Endothelial cell (in vitro differentiated cells): ENCODE data around the genes ARMCX1, TMSB15A and TCEAL3.

DNA sequence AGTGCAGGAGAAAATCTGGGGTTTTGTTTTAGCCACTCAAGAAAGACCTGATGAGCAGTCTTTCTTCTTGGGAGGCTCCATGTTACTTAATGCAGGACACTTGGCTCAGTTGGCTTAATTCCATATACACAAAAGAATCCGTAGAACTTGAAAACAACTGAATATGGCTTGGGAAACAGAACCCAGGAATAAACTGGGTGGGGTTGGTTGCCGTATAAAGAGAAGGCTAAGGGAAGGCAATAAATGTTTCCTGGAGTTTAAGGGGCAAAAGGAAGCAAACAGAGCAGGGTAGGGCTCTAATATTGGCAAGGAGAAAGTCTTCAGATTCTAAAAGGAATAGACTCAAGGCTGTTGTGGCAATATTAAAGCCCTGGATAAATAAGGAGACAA lies 8.4 kb downstream of the TNMD start:
- PRO-cap = no peak

DNA sequence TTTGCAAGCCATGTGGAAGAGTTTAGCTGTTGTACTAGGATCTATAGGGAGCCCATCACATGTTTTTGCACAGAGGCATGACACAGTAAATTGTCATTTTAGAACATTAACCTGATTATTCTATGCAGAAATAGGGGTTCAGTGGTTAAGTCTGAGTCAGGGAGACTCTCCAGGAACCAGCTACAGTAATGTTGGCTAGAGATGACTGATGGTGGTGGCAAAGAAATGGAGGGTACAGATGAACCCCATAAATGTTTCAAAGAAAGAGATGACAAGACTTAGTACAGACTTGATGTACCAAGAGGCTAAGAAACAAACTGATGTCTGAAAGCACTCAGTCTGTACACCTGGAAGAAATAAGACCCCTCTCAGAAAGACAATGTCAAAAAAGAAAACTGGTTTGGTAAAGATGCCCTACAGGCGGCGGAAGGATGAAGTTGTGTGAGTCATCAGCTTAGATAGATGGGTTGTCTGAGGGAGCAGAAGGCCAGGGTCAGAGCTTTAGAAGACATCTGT lies 8.0 kb downstream of the SRPX2 start:
- PRO-cap = no peak

GRCh38 chrX:101409195-101409503 lies 1.1 kb downstream of the HNRNPH2 start:
- PRO-cap = no peak

- PRO-cap = bidirectional peak, plus-strand start at chrX:101410804, minus-strand start at chrX:101410692
These were observed 2.5 kb downstream of the HNRNPH2 start for GRCh38 chrX:101410449-101411022.

GRCh38 chrX:101550090-101550743 lies at the start of gene ARMCX1:
Gene ARMCX1 (plus strand): TSS chrX:101550547.
- PRO-cap = bidirectional peak, plus-strand start at chrX:101550550, minus-strand start at chrX:101550644

DNA sequence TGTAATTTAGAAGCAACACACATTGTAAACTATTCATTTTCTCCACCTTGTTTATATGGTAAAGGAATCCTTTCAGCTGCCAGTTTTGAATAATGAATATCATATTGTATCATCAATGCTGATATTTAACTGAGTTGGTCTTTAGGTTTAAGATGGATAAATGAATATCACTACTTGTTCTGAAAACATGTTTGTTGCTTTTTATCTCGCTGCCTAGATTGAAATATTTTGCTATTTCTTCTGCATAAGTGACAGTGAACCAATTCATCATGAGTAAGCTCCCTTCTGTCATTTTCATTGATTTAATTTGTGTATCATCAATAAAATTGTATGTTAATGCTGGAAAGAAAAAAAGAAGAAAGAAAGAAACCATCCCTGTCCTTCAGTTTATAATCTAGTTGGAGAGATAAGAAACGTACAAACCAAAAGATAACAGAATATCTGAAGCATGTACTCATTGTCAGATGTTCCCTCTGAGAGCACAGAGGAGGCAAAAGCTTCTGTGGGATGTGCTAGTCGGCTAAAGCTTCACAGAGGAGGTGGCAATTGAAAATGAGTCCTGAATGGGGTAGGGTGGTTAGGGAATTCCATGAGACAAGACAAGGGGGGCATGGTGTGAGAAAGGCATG lies 3.3 kb downstream of the ARMCX3 start:
- PRO-cap = no peak

DNA sequence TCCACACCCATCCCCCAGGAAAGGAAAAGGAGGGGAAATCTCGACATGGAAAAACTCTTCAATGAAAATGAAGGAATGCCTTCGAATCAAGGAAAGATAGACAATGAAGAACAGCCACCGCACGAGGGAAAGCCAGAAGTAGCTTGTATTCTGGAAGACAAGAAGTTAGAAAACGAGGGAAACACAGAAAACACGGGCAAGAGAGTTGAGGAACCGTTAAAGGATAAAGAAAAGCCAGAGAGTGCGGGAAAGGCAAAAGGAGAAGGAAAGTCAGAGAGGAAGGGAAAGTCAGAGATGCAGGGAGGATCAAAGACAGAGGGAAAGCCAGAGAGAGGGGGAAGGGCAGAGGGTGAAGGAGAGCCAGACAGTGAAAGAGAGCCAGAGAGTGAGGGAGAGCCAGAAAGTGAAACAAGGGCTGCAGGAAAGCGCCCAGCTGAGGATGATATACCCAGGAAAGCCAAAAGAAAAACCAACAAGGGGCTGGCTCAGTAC lies 1.4 kb downstream of the TCEAL2 start:
- PRO-cap = no peak

DNA sequence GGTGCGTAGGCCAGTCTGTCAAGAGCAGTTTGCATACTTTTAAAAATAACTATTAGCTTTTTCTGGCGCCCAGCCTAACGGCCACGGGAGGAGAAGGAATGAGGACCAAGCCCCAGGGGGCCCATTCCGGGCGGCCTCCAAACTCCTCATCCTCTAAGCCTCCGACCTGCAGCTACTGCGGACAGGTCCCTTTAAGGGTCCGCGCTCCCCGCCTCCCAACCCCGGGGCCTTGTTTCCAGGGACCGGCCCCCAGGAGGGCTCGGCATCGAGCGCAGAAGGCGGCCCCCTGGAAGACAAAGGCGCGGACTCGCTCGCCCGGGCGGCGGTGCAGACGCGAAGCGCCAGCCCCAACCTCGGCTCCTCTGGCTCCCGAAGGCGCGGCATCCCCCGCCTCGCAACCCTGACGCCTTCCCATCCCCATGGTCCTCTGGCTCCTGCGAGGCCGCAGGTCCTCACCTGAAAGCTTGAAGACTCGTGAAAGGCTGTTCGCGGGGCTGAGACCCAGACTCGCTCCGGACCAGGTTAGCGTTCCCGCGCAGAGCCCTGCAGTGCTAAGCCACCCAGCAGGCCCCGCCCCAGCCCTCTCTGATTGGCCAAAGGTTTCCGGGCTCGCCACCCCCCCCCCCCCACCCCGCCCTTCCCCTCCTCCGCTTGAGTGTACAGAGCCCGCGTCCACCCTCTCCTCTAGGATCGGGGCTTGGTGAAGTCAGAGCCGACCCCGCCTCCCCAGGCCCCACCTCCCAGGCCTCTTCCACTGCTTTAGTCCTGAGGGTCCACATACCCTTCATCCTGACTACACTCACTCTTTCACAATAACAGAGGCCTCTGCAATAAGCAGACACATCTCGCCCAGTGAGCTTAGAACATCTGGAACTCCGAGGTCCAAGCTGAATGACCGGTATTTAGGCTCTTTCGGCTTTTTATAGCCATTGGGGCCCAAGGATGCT lies at the start of gene TMSB15A:
TSS of gene TMSB15A (minus strand) at position 530 of the 947 bp plus-strand sequence.
- PRO-cap = unidirectional peak, minus-strand start at position 537 of the sequence; unidirectional peak, minus-strand start at position 587 of the sequence

DNA sequence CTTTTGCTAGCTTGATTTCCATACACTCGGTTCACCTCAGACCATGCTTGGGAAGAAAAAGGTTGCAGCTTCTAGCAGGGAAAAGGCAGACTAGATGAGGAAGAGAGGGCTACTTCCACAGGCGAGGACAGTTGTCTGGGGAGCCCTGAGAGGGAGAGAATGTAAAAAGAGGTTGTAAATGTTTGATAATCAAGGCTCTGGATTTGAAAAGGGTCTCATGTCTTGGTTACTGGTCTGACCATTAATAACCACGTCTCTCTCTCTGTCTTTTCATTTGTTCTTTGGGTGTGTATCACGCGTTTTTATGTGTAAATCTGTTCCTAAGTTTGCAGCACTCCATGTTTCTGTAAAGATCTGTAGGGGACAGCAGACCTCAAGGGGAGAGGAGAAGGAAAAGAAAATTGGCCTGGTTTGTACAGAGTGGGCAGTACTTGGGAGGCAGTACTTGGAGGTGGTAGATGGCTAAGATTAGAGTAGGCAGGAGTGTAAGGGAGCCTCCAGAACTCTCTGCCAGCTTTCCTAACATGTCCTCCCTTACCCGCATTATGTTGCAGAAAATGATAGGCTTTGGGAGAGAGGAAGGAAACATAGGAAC lies 781 bp downstream of the ARMCX5 start:
- PRO-cap = no peak

GRCh38 chrX:102654811-102655266 lies 3.6 kb downstream of the GPRASP1 start:
- PRO-cap = no peak

- PRO-cap = no peak
These were observed 545 bp downstream of the GPRASP2 start for GRCh38 chrX:102712599-102713387.

- PRO-cap = no peak
These were observed 72.1 kb upstream of the RAB40AL start for GRCh38 chrX:102864853-102865393.

DNA sequence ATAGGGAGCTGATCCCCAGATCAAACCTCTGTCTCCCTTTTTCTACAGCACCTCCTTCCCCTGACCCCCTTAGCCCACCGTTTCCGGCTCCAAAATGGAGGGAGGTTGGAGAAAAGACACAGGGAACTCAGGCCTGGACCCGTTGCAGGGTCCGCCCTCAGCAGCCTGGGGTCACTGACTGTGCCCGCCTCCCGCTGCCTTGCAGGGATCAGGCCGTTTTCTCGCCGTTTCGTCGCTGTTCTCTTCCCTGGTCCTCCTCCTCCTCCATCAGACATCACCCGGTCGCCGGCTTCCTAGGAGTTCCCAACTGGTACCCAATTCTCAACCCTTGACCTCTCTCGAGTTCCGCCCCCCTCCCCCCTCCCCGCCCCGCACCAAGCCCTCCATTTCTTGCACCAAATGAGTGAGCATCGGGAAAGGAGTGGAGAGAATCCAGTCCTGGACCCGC lies 585 bp downstream of the TCEAL5 start:
- PRO-cap = no peak

DNA sequence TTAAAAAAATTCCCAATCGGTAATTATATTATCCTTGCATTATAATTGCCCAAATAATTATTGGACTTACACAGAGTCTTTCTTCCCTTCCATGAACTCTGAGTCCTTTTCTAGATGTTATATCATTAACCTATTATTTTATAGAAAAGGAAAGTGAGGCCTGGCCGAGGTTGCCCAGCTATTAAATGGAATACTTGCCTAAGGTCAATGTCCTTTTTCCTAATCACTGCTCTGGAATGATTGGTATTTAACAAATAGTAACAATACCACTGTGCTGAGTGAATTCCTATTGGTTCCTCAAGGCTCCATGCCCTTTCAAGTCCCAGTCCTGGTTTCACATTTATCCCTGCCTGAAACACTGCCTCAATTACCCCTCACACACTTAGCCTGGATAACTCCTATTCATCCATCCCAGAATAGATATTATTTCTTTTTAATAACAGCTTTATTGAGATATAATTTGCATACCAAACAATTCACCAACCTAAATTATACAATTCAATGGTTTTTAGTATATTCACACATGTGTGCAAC lies 6.2 kb downstream of the TCEAL9 start:
- PRO-cap = no peak

DNA sequence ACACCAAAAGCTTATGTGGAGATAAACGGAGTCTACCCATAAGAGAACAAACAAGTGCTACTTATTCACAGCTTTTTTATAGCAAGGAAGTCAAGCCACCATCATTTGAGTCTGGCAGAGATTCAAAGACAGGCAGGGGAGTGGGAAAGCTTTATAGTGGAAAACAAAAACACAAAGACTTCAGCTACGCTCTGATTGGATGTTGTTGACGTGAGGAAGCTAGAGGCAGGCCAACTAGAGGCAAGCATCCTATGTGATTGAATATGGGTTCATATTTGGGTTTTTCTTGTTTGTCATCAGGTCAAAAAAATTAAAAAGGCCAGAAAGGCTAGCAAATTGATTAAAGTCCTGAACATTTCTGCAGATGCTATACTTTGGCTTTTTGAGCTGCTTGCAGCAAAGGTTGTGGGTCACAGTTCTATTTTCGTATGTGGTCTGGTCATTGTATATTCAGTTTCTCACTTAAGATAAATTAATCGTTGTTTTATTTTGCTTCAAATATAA lies 668 bp upstream of the TCEAL4 start:
- PRO-cap = no peak

GRCh38 chrX:103607333-103608438 lies at the start of gene TCEAL3:
Gene TCEAL3 (plus strand): TSS chrX:103607963.
- PRO-cap = bidirectional peak, plus-strand start at chrX:103607941, minus-strand start at chrX:103608066

DNA sequence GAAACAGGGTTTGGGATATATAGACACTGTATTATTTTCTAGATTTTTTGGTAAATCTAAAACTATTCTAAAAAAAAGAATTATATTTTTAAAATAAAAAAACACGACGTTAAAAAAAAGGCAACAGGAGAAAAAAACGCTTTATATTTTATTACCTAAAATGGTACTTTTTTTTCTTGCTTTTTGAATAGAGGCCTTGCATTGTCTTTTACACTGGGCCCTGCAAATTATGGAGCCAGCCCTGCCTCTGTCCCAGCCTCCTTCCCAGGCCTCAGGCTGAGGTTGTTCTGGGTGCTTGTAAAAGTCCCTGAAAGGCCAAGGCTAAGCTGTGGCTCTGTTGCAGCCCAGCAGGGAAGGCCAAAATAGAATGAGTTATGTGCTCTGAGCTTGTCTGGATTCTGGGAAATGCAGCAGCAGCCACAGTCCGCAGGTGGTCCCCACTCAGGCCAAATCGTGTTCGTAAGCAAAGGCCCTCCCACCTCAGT lies 4.8 kb upstream of the TCEAL1 start:
- PRO-cap = no peak

DNA sequence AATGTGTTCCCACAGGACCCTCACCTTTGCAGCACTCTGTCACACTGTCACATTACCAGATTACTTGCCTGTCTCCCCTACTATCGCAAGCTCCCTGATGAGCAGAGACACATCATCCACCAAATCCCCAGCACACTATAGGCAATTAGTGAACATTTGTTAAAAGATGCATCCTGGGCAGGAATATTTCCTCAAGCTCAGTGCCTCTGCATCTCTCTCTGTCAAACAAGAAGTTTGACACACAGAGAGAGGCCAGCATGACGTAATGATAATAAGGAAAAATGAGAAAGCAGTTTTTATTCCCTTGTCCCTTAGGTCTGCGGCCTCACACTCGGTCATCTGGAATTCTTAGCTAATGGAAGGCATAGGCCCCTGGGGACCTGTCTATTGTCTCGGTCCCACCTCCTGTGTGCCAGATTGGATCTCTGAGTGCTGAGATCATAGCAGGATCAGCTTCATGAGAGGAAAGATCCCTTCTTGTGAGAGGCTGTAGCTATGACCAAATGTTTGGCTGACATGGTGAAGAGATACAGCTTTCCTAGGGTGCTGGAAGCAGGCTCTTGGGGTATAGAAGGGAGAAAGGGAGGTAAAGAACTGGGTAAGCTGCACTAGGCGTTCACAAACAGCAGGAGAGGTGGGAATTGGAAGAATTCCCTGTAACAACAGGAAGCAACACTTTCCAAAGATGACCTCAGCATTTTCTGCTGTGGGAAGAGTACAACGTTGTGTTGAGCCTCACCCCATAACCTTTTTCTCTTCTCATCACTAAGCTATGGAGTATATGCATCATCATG lies 20.1 kb downstream of the TMEM31 start:
- PRO-cap = bidirectional peak, plus-strand start at position 415 of the sequence, minus-strand start at position 357 of the sequence; unidirectional peak, minus-strand start at position 596 of the sequence

GRCh38 chrX:103766778-103767179 lies 9.9 kb upstream of the PLP1 start:
- PRO-cap = no peak

- PRO-cap = no peak
These were observed 6.4 kb upstream of the ZCCHC18 start for GRCh38 chrX:104106008-104106207.